Placental epithelial cell (primary cell): ENCODE results near the genes ZNF688, ZNF785, PRSS53 and KAT8.

DNA sequence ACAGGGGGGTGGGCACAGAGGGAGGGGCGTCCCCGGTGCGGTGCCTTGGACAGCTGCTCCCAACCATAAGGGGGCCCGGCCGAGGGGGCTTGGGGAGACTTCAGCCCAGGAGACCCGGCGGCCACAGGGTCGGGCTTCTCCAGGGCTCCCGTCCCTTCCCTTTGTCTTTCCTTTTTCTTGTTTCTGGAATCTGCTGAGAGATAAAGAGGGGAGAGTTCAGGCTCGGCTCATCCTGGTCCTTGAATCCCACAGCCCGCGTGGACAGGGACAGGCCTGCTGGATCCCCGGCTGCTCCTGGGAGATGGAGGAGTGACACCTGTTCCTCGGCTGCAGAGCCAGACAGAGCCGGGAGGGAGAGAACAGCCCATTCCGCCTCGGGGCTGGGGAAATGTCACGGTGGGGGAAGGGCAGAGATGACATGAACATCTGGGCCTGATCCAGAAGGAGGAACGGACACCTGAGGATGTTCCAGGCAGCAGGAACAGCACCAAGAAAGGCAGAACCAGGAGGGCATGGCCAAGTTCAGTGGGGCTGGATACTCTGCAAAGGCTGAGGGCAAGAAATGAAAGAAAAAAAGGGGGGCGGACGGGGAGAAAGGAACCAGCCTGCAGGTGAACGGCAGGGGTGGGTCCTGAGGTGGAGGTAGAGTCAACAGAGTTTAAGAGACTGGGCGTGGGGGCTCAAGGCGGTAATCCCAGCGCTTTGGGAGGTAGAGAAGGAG lies 2.1 kb downstream of the ZNF764 start:
- CAGE, long polyA plus RNA: no peak

DNA sequence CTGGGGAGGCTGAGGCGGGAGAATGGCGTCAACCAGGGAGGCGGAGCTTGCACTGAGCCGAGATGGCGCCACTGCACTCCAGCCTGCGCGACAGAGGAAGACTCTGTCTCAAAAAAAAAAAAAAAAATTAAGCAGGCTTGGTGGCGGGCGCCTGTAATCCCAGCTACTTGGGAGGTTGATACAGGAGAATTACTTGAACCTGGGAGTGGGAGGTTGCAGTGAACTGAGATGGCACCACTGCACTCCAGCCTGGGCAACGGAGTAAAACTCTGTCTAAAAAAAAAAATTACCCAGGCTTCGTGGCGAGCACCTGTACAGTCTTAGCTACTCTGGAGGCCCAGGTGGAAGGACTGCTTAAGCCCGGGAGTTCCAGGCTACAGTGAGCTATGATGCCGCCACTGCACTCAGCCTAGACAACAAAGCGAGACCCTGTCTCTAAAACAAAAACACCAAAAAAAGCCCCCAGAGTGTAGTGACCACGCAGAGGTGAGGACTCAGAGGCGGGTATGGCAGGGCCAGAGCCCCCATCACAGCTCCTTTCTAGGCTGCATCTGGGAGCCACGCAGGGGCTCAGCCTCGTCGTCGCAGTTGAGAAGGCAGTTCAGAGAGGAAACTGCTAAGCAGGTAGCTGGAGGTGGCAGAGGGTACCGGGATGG lies 1.0 kb downstream of the ZNF764 start:
- CAGE, long polyA plus RNA: no peak

- CAGE, long polyA plus RNA: no peak
Measured at GRCh38 chr16:30568188-30568709, 3.3 kb downstream of the ZNF688 start.

DNA sequence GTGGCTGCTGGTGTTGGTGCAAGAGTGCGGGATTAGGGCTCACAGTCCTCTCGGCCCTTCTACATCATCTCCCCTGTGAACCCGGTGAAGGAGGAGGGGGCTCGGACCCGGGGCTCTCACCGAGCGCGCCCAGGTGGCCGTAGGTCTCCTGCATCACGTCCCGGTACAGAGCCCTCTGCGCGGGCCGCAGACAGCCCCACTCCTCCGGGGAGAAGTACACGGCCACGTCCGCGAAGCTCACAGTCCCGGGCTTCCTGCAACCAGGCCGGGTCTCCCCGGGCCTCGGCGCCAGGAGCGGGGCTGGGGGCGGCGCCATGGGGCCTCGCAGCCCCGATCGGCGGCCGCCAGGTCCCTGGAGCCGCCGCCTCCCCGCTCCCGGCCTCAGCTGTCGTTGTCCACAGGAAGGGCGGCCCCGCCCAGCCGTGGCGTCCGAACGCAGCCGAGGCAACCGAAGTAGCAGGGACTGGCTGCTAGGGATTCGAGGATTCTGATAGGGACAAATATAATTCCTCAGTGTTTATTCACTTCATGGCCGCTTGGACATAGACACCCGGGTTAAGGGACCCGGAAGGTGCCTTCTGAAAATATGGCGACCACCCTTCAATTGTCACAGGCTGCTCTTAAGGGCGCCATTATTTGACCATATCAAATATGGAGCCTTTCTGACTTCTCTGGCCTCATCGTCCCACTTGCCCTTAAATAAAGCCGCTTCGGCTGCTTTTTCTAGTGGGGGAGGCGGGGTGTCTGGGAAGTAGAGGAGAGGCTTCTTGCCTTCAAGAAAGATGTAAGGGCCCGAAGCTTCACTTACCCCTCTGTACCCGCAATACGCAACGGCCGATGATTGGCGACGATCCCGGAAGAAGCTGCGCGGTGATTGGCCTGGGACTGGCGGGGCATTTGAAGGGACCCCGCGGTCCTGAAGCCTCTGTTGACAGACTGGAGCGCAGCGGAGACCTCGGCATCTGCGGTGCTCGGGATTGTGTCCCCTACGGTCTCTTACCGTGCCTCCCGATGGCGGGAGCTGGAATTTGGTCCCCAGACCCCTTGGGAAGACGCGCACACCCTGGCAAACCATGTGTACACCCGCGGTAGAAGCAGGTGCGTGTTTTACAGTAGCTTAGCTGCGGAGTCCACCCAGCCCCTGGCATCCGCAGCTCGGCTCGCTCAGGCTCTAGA lies at the start of gene ZNF688:
TSS of gene ZNF688 (minus strand) at position 401 of the 1,176 bp plus-strand sequence.
- CAGE, long polyA plus RNA: no peak

DNA sequence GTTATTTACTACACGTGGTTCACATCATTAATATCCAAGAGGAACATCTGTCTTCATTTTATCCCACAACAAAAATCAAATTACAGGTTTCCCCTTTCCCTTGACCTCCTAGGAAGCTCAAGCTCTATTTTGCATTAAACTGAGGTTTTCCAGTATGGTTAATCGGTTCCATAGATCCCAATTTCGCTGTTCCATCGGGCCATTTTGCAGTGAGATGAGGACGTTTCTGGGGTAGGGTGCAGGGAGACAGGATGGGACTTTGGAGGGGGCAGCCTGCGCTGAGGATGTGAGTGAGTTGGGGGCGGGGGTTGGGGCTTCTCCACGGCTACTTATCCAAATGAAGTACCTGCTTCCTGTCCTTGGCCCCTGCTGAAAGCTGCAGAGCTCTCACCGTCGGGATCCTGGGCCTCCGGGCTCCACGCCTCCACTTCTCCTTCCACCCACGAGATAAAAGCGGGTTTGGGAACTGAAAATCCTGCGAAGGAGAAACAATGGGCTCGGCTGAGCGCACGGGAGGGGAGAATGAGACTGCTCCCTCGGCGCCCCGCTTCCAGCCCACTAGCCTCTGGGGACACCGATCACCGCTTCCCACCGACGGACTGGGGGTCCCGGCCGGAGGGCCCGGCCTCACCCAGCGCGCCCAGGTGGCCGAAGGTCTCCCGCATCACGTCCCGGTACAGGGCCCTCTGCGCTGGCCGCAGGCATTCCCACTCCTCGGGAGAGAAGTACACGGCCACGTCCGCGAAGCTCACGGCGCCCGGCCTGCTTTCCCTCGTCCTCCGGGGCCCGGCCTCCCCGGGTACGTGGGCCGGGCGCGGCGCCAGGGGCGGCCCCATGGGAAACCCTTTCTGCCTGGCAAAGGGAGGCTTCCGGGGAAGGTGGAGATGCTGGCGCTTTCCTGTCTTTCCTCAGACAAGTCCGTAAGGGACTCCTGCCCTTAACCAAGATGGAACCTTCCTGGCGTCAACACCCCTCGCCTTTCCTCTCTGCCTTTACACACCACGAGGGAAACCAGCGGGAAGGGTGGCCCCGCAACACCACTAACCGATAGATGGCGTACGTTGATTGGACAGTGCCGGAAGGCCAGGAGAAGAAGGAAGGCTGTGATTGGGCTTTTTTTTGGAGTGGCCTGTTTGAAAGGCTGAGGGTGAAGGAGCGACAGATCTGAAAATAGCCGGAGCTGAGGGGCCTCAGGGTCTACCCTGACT lies at the start of gene ZNF785:
TSS of gene ZNF785 (minus strand) at position 922 of the 1,208 bp plus-strand sequence.
- CAGE, long polyA plus RNA: no peak

- CAGE, long polyA plus RNA: no peak
Measured at GRCh38 chr16:30662272-30662734, 4.1 kb downstream of the FBRS start.

DNA sequence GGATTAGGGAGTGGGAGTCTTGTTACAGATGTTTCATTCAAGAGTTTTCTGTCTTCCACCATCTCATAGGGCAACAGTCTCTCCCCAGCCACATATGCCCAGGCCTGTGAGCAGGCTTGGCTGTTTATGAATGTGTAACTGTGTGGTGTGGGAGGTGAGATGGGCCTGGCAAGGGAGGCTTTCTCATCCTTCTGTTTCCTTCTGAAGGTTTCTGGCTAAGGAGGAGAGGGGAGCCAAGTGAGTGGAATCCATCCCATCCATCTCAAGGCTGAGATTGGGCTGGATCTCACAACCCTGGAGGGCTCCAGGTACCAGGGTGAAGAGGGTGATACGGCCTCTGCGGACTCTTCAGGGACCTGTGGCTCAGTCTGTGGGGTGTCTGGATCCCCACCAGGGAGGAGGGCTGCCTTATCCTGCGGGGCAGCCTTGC lies 7.1 kb downstream of the ZNF629 start:
- CAGE, long polyA plus RNA: no peak

DNA sequence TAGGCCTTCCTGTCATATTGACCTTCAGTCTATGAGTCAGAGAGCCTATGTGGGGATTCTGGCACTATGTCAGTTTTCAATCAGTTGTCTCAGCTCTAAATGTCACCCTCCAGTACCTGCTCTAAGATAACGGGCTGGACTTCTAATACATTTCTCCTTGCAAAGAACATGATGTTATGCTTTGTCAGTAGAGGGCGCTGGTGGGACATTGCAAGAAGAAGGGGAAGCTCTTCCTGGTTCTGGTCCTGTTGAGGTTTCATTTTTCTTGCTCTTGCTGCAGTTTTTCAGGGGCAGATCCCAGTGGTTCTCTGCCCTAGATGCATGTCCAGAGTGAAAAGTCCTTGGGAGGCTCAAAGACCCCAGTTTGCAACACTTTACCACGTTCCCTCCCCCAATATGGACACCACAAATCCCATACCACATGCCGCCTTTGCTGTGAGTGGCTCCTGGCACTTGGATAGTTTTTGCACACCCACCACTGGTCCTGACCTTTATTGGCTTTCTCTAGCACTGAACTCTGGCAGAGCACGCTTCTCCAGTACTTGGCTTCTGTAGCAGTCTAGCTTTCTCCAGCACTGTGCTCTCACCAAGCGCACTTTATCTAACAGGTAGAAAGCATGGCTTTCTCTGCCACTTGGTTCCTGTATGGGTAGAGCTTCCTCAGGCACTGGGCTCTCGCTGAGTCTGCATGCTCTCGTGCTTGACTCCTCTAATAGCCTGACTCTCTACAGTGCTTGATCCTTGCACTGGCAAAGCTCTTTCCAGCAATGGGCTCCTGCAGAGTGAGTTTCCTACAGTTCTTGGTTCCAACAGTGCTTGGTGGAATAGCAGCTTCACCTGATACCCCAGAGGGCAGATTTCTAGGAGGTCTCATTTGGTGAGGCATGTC lies 48.9 kb downstream of the BCL7C start:
- CAGE, long polyA plus RNA: no peak

DNA sequence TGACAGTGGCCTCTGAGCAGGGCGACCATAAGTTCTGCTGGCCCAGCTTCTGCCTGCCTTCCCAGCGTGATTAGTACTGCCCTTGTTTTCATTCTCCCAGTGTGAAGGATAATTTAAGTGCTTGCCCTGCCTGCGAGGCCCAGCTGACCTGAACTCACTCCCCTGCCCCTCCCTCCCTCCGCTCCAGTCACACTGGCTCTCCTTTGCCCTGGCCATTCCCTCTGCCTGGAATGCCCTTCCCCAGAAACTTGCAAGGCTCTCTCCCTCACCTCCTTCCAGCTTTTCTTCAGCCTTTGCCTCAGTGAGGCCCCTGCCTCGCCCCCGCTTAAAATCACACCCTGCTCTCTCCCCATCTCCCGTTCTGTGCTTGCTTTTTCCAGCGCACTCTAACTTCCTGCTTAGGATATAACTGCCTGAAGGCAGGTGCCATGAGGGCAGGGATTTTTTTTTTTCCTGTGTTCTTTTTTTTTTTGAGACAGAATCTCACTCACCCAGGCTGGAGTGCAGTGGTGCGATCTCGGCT lies 12.3 kb downstream of the BCL7C start:
- CAGE, long polyA plus RNA: no peak

GRCh38 chr16:30893352-30893772 lies 515 bp downstream of the BCL7C start:
- CAGE, long polyA plus RNA: no peak

DNA sequence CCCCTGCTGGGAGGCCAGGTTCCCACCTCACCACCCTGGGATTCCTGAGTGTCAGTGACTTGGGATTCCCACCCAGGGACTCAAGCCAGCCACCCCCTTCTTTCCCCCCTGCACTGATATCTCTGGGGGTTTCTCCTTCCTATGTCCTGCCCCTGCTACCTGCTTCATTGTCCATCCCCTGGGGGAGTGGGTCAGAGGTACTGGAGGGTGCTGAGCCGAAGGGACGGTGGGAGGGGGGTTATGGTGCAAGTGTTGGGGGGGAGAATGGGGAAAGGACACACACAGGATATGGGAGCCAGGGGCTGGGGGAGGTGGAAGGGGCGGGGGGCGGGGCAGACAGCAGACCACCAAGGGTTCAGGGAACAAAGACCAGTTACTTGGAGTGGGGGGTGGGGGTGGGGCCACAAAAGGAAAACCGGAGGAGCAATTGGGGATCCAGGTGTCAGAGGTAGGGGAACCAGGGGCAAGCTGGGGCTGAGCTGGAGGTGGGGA lies 1.5 kb upstream of the ORAI3 start:
- CAGE, long polyA plus RNA: no peak

DNA sequence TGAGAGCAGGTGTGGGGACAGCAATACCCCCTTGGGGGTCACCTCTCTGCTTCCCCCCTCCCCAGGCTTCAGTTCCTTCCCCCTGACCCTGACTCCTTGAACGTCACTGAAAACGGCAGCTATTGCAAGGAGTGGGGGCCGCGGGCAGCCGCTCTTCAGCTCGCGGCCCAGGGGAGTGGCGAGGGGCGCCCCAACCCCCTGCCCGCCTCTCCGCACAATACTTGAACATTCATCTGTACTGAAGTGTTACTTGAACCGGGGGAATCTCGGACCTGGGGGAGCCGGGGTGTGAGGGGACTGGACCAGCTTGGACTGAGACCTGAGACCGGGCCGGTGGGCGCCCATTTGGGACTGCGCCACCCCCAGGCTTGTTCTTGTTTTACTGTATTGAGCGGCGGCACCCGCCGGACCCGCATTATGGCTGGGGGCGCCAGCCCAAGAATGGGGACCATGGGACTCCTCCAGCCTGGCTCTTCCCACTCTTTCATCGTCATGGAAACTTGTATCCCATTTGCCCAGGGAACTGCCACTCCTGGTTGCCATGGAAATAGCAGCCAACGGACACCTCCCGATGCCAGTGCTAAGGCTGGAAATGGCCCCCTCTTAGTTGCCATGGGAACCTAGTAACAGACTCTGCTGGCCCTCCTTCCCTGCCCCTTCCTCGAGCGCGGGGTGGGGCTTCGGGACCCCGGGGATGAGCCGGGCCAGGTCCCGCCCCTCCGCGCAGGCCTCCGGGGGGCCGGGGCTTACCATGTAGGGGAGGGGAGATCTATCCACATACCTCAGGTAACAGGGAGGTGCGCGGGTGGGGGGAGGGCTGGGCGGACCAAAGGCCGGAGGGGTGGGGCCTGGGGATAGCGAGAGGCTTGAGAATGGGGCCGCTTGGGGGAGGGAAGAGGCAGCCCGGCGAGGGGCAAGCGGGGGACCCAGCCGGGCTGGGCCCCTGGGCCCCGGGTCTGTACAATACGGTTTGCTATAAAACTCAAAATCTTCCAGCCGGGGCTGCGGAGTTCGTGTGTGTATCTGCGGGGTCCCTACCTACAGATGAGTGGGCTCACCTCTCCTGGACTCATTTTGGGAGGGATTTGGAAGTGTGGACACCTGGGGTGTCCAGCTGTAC lies 725 bp upstream of the ORAI3 start:
- CAGE, long polyA plus RNA: no peak

DNA sequence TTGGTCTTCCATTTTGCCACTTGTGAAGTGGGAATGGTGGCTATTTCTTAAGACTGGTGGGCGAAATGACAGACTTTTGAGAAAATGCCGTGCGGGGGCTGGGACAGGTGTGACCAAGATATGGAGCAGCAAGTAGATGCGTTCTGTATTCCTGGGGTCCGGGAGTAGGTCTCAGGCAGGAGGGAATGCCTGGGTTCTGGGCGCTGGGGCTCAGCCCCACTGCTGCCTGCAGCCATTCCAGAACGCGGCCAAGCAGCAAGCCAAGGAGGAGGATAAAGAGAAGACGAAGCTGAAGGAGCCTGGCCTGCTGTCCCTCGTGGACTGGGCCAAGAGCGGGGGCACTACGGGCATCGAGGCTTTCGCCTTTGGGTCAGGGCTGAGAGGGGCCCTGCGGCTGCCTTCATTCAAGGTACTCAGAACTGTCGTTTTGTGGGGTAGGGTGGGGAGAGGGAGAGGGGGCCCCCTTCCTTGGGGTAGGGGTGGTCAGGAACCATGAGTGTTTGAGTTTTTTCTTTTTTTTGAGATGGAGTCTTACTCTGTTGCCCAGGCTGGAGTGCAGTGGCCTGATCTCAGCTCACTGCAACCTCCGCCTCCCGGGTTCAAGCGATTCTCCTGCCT lies 9.2 kb downstream of the SETD1A start:
- CAGE, long polyA plus RNA: no peak

- CAGE, long polyA plus RNA: no peak
Measured at GRCh38 chr16:30996856-30998010, 12.2 kb downstream of the HSD3B7 start.

GRCh38 chr16:31033686-31034124 lies 347 bp downstream of the STX4 start:
- CAGE, long polyA plus RNA: no peak

DNA sequence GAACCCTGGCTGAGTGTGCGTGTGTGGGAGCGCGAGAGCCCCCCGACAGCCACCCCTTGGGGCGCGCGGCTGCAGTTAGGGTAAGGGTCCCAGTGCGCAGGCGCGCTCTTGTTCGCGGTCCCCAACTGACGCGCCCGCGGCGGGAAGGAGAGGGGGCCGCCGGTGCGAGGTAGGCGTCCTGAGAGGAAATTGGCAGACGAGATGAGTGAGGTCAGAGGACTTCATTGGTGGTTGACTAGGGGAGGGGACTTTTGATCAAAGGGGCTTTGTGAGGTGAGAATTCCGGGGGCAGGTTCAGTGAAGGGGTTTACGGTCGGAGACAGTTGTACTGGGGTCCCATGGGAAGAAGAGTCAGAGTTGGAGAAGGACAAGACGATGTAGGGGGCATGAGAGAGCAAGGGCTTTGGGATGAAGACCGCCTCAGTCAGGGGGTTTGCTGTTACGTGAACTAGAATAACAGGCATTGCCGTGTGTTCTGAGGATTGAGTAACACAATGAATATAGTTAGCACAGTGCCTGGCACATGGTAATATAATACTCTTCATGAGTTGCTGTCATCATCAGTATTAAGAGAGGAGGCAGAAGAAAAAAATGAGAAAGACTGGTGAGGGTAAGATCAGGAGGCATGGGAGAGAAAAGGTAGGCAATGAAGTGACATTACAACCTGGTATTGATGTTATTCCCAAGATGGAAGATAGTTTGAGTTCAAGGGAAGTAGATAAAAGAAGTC lies 495 bp downstream of the ZNF646 start:
- CAGE, long polyA plus RNA: no peak

DNA sequence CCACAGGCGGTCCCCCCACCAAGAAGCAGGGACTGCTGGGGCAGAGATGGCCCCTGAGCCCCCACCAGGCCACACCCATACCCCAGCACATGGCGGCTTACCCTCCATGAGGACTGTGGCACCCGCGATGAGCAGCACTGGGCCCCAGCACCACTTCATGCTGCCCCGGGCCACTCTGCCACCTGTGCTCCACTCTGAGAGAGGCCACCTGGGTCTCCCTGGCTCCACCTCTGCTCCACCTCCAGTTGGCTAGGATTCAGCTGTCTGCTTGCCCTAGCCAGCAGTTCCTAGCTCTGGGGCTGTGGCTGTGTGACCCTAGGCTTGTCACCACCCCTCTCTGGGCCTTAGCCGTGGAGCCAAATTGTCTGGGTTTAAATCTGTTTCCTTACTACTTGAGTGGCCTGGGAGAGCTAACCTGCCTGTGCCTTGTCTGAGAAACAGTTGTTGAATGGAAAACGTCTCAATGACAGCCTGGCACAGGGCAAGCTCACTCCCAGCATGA lies at the start of gene PRSS53:
TSS of gene PRSS53 (minus strand) at position 293 of the 502 bp plus-strand sequence.
- CAGE, long polyA plus RNA: no peak

- CAGE, long polyA plus RNA: no peak
Measured at GRCh38 chr16:31117334-31118408, at the start of gene KAT8. KAT8 (plus strand) TSS chr16:31117664.

DNA sequence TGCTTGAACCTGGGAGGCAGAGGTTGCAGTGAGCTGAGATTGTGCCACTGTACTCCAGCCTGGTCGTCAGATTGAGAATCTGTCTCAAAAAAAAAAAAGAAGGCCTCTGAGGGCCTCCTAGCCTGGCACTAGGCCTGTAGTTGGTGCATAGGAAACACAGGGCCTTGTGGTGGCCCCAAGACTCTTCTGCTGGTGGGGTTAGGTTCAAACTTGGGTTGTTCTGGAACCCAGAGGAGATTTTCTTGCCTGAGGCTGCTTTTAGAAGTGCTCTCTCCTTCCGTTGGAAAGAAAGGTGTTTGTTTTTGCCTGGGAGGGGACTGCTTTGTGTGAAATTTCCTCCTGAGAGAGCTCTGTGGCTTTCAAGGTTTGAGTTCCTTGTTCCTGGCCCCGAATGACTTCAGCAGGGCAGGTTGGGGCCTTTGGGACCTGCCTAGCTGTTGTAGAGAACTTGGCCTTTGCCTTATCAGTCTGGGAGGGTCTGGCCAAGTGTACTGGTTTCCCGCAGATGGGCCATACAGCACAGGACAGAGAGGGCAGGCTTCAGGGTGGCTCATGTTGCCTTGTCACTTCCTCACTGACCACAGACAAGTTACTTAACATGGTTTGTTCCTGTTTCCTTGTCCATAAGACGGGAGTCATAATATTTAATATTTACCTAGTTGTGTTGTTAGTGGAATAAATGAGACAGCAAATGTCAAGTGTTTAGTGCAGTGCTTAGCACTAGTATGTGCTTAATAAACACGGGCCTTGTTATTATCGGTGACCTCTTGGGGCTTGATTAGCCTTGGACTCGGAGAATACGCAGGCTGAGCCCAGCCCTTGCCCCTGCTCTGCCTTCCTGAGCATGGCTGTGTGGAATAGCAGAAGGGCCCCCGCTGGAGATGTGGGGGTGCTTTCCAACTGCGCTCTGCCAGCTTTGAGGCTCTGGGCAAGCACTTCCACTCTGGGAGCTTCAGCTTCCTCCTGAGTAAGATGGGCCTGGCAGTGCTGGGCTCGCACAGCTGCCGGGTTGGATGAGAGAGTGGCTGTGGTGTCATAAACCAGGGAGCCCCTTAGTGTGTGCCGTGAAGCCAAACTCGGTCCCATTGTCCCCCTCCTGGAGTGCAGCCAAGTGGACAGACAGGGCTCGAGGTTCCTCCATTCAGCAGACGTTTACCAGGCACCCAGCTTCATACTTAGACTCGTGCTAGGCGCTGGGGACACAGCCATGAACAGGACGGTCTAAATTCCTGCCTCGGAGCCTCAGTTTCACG lies 6.6 kb downstream of the PRSS8 start:
- CAGE, long polyA plus RNA: no peak

DNA sequence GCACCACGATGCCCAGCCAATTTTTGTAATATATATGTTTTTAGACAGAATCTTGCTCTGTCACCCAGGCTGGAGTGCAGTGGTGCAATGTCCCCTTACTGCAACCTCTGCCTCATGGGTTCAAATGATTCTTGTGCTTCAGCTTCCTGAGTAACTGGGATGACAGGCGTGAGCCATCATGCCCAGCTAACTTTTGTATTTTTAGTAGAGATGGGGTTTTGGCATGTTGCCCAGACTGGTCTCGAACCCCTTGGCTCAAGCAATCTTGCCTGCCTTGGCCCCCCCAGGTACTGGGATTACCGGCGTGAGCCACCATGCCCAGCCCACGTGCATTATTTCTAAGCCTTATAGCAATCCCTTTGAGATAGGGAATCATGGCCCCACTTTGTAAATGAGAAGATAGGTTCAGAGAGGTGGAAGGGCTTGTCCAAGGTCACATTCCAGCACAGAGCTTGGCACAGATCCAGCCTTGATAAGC lies 4.1 kb upstream of the PYCARD start:
- CAGE, long polyA plus RNA: no peak